Mesangial cell (primary cell): ENCODE data around the gene LPGAT1.

- RAMPAGE, long total RNA: no peak
Observed at GRCh38 chr1:209642293-209642649, 10.0 kb downstream of the LAMB3 start.

- RAMPAGE, long total RNA: no peak
Observed at GRCh38 chr1:209645550-209646312, 6.5 kb downstream of the LAMB3 start.

DNA sequence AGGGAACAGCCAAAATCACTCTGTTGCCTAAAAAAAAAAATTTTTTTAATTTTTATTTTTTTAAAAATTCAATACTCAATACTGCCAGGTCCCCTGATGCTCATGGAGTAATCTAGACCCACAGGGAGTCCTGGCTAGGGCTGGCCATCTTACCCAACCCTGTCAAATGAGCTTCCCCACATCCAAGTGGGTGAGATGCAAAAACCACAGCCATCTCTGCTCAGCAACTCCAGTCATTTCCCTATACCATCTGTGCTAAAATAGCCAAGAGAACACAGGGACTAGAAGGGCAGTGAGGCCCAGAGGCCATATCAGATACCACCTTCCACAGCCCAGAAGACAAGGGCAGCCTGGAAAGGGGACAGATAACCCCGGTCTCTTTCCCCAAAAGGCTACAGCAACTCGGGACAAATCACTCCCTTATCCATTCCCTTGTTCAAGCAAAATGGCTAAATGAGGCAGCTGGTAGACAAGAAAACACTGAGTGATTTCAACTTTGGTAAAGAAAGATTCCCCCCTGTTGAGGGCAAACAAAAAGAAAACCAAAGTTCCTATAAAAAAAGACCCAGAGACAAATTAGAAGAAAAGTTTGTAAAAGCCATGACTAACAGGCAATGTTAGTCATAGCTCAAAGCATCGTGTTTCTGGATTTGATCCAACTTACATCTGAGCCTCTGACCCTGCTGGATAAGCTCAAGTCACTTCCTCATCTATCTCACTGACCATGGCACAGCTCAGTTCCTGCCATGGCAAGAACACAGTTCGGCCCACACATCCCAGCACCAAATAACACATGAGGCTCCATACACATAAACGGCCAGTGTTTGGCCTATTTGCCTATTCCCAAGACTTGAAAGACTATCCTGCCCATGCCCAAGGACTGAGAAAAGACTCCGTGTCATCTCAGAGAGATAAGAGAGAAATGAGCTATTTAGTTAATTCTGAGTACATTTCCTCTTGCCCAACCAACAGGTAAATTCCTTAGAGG, 3.1 kb downstream of the LAMB3 start:
- RAMPAGE, long total RNA: no peak

DNA sequence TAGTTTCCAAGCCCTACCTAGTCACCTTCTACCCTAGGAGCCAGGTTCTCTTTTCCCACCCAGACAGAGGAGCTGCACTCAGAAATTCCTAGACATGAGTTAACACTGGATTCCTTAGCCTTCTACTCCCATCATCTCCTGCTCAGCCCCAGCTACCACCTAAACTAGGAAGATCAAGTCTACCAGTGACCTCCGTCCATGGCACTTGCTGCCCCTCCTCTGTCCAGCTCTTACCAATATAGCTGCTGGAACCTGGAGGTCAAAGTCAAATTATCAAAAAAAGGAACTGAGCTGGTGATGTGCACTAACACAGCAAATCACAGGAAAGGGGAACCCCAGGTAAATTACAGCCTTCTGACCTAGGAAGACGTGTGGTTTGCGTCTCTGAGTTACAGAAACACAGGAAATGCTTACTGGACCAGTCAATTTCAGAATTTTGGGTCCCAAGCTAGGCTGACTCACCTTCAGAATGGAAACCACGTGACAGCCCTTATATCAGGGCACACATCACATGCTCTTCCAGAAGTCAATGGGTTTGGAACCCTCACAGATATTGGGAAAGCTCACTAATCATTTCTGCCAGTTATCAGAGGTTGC, 2.1 kb upstream of the G0S2 start:
- RAMPAGE, long total RNA: no peak

GRCh38 chr1:209741053-209741638, 14.7 kb upstream of the TRAF3IP3 start:
- RAMPAGE, long total RNA: no peak

- RAMPAGE, long total RNA: no peak
Observed at GRCh38 chr1:210251039-210252352, 18.9 kb downstream of the SERTAD4 start.

DNA sequence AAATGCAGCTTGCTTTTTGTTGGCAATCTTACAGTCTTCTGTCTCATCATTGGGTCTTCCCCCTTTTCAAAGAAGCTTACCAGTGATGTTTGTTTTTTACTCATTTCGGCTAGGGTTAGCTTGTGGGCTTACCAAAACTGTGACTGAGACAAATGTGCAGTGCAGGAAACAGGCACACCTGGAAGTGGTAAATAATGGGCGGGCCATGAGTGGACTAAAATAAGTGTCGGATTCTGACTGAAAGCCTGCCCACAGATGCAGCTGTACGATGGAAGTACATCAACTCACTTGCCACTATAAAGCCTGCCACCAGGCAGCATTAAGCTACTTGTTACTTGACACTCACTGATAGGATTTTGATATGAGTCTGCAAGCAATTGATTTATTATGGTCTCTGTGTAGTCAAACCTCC, 4.1 kb downstream of the HHAT start:
- RAMPAGE, long total RNA: no peak

- RAMPAGE, long total RNA: no peak
Observed at GRCh38 chr1:210374393-210374792, 45.7 kb downstream of the HHAT start.

- RAMPAGE, long total RNA: start-site peak on the plus strand at chr1:210439383-210439455, 56 reads; start-site peak on the plus strand at chr1:210439586-210439662, 8 reads
Observed at GRCh38 chr1:210438908-210439970, 110.5 kb downstream of the HHAT start.

- RAMPAGE, long total RNA: no peak
Observed at GRCh38 chr1:211327632-211327947, 957 bp downstream of the TRAF5 start.

DNA sequence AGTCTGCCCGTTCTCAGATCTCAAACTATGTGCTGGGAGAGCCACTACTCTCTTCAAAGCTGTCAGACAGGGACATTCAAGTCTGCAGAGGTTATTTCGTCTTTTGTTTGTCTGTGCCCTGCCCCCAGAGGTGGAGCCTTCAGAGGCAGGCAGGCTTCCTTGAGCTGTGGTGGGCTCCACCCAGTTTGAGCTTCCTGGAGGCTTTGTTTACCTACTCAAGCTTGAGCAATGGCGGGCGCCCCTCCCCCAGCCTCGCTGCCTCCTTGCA, 81.1 kb downstream of the TRAF5 start:
- RAMPAGE, long total RNA: no peak

DNA sequence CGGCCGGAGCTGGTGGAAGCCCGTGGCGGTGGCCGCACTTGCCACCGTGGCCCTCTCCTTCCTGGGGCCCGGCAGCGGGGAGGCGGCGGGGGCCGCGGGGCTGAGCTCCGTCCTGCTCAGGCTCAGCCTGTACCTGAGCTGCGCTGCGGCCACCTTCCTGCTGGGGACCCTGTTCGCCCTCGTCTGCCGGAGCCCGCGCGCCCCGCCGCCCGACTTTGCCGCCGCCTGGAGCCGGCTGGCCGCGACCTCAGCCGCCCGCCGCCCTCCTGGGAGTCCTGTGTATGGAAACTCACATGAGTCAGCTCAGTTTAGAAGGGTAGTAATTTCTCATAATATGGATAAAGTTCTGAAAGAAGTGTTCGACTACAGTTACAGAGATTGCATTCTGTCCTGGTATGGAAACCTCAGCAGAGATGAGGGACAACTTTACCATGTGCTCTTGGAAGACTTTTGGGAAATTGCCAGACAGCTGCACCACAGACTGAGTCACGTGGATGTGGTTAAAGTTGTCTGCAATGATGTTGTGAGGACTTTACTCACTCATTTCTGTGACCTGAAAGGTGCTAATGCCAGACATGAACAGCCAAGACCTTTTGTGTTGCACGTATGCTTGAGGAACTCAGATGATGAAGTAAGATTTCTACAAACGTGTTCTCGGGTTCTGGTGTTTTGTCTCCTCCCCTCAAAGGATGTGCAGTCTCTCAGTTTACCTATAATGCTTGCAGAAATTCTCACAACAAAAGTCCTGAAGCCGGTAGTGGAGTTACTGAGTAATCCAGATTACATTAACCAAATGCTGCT, 75.1 kb downstream of the RD3 start:
- RAMPAGE, long total RNA: no peak

DNA sequence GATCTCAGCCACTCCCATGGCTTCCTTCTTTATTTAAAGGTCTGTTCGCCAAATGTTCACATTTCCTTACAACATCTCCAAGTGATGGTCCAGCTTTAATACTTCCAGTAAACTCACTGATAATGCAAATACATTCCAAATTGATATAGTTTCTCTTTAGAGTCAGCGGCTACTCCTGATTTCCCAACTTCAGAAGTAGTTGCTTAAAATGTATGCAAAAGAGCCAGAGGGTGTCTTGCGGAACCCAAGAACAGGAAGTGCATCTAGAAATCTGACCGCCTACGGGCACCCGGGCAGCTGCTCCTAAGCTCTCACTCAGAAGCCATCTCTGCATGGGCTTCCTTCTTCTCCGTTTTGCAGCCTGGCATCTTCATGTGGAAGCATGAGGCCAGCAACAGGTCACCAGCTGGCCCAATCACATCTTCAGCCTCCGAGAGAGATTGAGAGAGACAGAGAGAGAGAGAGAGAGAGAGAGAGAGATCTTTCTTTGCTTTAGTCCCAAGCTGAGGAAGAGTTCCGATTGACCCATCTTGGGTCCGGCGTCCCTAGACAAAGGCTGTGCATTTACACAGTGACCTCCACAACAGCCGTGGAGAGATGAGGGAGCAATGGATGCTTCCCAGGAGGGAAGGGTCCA, 28.0 kb upstream of the SLC30A1 start:
- RAMPAGE, long total RNA: no peak

GRCh38 chr1:211611118-211611685, 32.2 kb upstream of the SLC30A1 start:
- RAMPAGE, long total RNA: no peak

DNA sequence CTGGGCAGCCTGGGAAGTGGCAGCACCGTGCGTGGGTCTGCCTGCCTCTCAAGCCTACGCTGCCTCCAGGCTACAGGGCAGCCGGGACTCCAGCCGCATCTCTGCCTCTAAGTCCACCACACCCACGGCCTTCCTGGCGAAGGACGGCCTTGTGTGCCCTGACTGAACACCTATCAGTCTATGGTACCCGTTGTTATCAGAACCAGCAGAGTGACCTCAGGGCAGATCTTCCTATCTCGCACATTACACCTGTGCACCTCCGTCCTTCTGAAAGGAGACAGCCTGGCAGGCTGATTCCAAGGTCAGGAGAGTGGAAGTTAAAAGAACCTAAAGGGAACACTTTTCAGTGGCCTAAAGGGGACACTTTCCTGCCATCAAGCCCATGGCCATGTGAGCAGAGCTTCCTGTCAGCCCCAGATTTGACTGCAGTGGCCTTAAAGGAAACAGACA, 35.7 kb upstream of the SLC30A1 start:
- RAMPAGE, long total RNA: no peak

DNA sequence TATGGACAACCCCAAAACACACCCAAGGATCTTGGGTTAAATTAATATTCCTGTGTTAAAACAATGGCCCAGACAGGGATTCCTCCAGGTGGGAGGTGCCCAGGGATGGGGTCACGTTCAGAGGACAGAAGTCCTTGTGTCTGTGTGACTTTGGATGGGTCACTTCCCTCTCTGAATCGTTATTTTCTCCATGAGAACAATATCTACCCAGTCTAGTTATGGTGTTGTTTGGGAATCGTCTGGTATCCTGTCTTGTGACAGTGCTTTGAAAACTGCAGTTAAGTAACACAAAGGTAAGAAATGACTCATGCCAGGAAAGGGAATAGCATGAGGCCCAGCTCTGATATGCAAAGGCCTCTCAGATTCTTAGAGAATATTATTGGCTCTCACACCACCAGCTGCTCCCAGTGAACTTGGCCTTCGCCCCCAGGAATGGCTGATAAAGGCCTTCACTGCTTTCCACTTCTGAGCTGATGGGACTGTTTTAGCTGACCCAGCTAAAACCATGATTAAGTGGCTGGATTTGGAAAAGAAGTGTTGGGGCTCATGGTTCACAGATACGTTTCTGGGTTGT, 27.2 kb downstream of the NEK2 start:
- RAMPAGE, long total RNA: no peak

DNA sequence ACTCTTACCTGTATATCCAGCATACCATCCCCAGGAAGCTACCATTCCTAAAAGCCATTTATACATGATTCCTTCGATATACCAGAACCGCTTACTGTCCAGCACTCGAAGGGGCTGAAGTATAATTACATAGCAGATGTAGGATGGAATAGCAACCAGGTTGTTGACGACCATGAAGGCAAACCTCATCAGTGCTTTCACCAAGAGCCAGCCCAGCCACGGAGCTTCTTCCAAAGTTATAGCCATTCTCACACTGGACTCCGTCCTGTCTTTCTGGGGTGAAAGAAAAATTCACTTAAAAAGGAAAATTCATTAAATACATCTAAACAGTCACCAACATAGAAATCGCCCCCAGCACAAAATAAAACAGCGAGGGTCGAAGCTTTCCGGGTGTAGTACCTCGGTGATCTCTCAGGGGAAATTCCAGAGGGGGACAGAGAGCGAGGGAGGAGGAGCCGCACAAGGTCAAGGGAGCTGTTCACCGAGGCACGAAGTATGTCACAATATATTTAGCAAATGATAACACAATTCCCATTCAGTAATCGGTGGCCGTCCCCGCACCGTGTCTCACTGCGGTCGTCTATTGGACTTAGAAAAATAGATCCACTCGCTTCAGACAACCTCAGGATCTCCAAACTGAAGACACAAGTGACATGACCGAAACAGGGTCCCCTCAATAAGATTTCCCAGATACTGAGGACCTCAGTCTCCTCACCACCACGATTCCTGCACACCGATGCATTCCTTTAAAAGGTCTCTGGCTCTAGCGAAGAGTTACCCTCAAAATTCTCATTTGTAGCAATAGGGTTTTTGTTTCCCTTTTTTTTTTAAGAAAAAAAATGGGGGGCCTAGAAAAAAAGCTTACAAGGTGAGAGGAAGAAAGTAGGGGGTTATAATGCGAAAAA, 1.3 kb downstream of the LPGAT1 start:
- RAMPAGE, long total RNA: no peak

- RAMPAGE, long total RNA: no peak
Observed at GRCh38 chr1:211829956-211831204, at the start of gene LPGAT1. Gene LPGAT1, minus strand, starts transcription at chr1:211830763.

DNA sequence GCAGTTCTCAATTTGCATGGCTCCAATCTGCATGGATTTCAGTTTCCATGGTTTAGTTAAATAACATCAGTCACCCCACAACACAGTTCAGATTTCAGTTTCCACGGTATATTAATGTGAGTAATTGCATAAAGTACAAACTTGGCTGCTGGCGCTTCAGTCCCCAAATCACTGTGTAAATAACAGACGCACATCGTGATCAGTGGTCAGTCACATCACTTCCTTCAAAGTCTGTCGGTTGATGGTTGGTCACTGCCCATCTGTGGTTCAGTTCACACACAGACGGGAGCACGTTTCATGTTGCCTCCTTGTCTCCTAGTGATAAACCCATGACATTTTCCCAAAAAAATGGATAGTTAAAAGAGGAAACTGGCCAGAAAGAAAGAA, 66.4 kb upstream of the LPGAT1 start:
- RAMPAGE, long total RNA: no peak

GRCh38 chr1:211919984-211920500, 89.5 kb upstream of the LPGAT1 start:
- RAMPAGE, long total RNA: no peak